ENCODE data around the genes HMMR and MAT2B.

DNA sequence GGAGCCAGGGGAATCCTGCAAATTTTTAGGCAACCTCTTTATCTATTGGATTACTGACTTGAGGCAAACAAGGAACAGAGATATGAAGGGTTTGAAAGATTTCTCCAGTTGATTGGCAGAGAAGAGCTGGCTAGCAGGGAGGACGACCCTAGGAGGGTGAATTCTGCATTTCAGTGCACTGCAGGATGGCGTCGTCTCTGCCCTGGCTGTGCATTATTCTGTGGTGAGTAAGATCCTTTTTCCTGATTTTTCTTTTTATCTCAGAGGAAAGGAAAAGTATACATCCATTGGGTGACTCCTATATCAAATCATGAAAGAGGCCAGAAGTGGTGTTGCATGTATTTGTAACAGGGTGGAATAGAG, 265 bp downstream of the GABRA6 start:
- PRO-cap: no peak

GRCh38 chr5:162874900-162875331, 562.5 kb upstream of the CCNG1 start:
- PRO-cap: no peak

DNA sequence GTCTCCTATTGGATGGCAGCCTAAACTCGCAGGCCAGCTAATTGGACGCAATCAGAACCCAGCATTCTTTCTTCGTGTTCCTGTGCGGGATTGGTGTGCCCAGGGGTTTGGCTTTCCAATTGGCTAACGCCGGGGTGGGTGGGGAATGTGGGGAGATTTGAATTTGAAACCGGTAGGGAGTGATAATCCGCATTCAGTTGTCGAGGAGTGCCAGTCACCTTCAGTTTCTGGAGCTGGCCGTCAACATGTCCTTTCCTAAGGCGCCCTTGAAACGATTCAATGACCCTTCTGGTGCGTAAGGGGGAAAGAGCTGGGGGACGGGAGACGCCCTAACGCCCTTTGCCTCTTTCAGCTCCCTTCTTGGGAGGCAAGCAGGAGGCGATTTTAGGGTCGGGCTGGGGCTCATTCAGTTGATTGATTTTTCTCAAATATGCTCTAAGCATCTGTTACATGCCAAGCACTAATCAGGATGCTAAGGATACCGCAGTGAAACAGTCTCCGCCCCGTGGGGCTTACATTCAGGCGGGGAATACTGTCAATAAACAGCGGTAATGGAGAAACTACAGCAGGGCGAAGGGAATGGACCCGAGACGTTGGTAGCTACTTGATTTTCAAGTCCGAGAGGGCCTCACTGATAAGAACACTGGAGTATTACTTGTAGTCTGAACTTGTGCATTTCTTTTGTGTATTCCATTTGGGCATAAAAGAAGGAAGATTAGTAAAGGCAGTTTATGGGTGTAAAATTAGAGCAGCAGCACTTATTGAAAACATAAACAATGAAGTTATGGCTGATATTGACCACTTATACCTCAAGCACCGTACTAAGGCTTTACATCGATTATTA, at the start of gene HMMR:
HMMR (plus strand) TSS at position 185 of the 844 bp plus-strand sequence.
- PRO-cap: bidirectional peak, plus-strand start at position 198 of the sequence, minus-strand start outside the sequence

GRCh38 chr5:163505084-163506105, at the start of gene MAT2B:
Gene MAT2B, plus strand, starts transcription at chr5:163505619.
- PRO-cap: bidirectional peak, plus-strand start at chr5:163505590, minus-strand start at chr5:163505454; bidirectional peak, plus-strand start at chr5:163505949, minus-strand start at chr5:163505894

DNA sequence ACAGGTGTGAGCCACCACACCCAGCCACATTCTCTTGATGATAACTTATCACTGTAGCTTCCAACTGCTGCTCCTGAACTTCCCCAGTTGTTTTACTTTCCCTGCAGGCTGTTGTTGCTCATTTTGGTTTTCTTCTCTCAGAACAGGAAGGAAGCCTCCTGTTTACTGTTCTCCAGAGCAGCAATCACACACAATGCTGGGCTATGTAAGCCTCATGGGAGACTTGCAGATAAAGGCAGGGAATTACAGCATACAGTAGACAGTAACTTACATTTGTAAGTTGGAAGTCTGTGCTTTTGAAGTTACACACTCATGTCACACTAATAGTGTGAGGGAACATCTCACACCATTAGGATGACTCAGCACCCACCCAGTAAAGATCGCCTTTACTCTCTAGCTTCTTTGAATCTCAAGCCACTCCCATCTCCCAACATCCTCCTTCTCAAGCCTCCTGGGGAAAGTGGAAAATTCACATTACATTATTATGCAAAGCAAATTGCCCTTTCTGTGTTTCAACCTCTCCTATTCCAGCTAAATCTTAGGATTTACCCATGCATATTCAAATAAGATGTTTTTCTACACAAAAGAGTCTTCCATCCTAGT, 903.8 kb upstream of the TENM2 start:
- PRO-cap: no peak

DNA sequence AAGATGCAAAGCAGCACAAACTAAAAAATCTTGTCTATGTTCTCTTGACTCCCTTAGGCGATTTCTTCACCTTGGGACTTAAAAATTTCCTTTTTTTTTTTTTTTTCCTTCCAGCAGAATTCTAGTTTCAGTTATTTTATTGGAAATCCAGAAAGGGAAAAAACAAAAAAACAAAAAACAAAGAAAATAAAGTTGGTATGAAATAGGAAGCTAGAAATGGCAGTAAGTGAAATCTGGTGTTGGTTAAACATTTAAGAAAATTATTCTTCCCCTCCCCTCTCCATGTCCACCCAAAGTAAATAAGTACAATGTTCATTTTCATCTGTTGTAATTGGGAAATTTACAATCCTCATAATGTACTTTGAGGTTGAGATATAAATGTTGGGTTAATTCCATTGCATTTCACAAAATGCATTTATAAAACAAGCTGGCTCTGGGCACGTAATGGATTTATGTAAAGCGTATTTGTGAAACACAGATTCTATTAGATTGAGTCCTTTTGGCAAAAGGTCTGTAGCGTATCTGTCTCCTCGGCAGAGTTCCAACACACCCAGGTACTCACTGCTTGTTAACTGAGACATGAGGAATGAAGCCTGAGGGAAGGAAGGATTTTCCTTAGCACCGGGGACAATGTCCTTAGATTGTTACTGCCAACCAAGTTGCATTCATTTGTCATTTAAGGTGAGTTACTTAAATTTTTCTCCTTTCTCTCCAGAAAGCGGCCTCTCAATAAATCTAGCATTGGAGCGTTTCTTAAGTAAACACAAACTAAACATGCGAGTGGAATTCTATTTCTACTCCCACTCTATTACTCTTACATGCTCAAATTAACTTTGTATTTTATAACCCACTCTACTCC, 400.2 kb downstream of the TENM2 start:
- PRO-cap: no peak

DNA sequence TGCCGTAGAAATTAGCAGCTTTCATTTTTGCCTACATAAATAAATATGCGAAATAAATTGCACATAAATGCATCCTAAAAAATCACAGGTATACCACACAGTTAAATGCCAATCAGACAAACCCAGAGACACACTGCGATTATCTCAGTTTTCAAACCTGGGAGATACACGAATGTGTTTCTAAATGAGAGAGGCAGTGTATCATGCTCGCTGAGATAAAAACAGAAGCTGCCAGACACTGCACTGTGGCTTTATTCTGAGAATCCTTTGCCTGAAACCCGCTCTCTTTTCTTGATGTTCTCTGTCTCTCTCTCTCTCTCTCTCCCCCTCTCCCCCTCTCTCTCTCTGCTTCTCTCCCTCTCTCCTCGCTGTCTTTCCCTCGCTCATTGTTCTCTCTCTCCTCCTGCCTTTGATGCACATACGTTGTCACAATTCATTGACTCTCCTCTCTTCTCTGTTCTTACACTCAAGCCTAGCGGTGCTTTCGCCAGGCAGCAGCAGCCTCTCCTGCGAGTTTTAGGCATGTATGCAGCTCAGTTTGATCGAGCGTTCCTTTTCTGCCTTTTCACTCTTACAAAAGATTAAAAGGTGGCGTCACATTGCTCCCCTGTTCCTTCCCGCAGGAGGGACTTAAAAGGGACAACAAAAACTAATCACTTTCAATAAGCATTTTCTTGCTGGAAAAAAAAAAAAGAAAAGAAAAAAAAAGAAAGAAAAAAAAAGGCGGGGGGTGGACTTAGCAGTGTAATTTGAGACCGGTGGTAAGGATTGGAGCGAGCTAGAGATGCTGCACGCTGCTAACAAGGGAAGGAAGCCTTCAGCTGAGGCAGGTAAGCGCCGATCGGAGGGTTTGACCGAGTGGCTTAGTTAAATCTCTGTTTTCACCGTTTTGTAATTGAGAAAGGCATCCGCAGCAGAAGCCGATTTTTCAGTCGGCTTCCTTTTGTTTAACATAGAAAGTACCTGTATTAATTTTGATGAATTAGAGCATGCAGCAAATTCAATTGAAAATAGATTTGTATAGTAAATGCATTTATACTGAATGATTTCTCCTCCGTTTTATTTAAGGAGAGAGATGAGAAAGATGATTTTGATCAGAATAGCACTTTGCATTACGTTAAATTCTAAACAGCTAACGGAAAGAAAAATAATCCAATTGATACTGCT, 594.8 kb downstream of the TENM2 start:
- PRO-cap: no peak

- PRO-cap: no peak
Observed at GRCh38 chr5:167642963-167643639, 648.3 kb upstream of the WWC1 start.

DNA sequence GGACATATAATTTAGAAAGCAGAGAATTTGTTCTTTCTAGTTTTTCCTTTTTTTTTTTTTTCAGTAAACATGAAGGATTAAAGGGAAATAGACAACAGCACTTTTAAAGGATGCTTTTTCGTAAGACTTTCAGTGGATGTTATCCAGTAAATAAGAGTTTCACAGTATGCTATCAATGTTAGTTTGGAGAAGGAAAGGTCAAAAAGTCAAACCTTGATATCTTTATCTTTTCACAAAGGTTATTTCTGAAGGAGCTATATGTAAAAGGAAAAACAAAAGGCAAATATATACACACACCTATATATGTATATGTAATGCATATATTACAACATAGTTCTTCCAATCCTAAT, 645.9 kb upstream of the WWC1 start:
- PRO-cap: no peak

DNA sequence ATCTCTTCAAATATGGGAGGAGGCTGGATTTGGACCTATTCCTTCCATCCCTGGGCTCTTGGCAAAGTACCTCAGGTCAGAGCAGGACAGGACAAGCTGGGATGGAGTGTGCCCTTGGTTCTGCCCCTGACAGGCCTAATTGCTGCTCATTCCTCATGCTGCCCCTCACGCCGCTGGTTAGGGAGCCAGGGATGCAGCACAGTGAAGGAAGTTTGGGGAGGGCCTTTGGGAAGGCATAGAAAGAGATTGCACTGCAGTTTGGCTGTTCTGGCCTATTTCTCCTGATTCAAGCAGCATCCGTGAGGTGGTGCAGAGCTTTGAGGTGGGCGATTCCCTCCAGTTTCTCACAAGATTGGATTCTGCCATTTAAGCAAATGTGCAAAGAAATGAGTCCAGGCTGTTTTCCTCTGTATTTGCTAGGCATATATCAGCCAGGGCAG, 345.2 kb upstream of the WWC1 start:
- PRO-cap: no peak

GRCh38 chr5:168274294-168274797, 17.1 kb upstream of the WWC1 start:
- PRO-cap: no peak

DNA sequence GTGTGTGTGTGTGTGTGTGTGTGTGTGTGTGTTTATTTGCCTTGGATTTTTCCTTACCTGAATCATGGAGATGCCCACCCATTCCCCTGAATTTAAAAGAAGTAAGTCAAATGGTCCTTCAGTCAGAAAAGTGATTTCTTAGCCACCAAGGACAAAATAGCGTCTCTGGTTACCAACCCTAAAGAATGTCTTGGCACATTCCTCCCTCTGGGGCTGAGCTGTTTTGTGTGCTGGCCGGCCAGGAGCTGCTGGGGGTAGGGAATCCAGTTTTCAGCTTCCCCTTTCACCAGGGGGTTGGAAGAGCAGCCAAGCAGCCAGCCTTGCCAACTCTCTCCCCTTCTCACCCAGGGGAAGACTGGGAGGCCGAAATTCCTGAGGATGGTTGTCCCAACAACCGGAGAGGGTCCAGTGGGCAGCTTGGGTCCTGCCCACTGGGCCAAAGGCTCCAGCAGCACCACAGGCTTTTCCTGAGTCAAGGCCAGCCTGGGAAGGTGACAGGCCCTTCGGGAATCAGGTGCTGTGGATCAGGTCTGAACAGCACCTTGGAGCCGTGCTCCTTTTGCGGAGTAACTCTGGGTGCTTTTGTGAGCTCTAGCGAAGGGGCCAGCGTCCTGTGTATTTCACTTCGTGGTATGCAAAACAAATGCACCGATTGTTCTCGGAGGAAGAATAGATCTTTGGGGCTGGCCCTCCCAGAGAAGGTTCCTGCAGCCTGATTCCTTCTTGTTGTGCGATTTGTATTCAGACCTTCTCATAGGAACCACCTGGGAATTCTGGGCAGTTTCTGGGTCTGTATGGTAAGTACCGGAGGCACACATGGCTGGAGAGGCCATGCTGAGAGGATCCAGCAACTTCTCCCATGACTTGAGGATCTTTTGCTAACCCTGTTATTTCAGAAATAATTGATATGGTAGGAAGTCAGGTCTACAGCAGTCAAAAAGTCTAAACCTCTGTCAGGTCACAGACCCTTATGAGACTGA, 4.3 kb downstream of the WWC1 start:
- PRO-cap: no peak

DNA sequence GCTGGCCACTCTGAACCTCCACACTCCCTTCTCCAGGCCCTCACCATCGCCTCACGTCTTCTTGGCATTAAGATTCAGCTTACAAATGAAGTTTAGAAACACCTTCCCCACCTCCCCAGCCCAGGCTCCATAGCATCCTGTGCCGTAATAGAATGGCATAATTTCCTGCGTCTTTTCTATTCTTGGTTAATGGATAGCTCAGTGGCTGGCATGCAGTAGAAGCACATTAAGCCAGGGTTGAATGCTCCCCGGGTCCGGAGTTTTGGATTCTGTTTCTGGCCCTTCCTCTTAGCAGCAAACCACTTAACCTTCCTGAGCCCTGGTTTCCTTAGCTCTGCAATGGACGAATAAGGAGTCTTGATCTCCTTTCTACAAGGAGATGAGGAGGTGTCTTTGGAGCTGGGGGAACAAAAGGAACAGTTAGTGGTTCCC, 13.9 kb downstream of the WWC1 start:
- PRO-cap: no peak

GRCh38 chr5:168330313-168331002, 39.0 kb downstream of the WWC1 start:
- PRO-cap: no peak

- PRO-cap: no peak
Observed at GRCh38 chr5:168423535-168424757, 62.3 kb upstream of the RARS1 start.

GRCh38 chr5:168577686-168578585, 1.2 kb downstream of the PANK3 start:
- PRO-cap: no peak

DNA sequence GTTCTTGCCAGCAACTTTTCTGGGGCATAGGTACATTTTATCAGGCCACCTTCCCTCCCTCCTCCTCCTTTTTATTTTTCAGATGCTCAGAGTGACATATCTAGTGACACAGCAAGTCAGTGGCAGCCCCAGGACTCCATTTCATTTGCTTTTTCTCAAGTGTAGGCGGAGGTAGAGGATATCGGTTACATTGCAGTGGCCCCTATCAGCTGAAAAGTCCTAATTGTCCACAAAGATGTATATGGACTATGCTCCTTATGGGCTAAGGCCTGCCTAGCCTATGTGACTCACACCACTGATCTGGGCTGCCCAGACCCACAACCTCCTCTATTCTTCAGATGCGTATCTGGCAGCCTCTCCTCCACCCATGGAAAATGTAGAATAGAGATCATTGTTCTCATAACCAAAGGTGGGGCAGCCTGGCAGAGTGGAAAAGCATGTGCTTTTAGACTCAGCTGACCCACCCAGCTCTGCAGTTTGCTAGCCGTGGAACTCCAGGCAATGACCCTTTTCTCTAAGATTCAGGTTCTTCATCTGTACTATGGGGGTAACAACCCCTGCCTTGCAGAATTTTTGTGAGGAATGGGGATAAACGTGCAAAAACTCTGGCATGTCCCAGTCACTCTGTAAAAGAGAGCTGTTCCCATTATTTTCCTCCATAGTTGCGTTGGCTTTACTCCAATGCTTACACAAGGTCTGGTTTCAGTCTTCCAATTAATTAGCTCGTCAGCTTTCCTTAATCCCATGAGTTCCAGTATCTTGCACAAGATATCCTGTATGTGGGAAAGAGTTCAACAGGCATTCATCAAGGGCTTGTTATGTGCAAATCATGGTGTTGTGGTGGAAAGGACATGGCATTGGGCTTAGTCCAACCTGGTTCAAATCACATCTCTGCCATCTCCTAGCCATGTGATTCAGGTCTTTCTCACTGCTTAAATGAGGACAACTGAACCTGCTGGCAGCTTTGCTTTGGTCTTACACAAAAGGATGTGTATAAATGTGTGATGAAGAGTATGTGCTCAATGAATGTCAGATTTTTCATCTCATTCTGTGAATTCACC, 77.2 kb upstream of the PANK3 start:
- PRO-cap: no peak

- PRO-cap: no peak
Observed at GRCh38 chr5:168666170-168666736, 87.1 kb upstream of the PANK3 start.

DNA sequence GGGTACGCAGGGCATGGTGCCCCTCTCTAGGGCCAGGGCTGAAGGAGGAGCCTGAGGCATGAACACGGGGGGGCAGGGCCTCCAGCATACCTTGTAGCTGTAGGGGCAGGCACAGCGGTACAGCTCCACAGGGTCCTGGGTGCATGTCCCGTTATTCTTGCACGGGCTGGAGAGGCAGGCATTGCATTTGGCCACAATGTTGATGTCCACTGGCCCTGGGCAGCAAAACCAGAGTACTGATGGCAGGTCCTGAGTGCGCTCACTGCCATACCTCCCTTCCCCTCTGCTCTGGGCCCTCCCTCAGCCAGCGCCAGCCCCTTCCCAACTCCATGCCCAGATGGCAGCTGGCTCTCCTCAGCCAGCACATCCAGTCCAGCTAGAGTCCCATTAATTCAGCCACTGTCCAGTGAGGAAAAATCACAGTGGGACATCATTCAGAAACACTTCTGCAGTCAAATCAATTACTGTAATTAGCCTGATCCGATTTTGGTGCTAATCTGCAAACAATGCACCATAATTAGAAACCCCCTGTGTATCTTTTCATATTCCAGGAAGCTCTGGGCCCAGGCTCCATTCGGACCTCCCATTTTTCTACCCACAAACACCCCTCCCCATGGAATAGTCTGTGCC, 128.8 kb upstream of the PANK3 start:
- PRO-cap: no peak

DNA sequence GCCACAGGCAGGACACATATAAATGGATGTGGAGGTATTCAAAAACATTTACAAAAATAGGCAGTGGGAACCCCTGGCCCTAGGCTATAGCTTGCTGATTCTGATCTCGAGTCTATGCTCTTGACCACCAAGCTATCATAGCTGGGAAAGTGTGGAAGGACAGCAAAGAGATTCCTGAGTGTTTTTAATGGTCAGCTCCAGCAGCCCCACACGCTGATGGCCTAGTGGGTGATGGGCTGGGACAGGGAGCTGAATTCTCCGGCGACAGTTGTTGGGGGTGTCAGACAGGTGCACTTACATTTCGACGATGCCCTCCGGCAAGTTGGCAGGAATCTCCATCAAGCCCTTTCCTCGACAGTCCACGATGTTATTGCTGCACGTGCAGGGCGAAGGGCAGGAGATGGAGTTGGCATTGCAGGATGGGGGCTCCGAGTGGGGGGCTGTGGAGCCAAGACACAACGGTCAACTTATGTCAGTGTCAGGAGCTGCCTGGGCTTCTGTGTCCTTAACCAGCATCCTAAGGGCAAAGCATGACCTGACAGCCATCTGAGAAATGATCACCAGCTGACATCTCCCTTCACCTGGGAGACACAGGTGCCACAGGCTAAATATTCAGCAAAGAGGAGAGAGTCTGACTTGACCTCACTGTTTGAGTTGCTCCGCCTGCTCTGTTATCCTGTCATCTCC, 227.1 kb upstream of the PANK3 start:
- PRO-cap: no peak

All from trachea (tissue), 1 donor.